Amniotic epithelial cell (primary cell): ENCODE results near the genes RPL35, GOLGA1 and PBX3.

- RRBS = no CpG with 5 or more reads among the region's 3 CpGs
These were observed 62.0 kb downstream of the DENND1A start for GRCh38 chr9:123867957-123868265.

DNA sequence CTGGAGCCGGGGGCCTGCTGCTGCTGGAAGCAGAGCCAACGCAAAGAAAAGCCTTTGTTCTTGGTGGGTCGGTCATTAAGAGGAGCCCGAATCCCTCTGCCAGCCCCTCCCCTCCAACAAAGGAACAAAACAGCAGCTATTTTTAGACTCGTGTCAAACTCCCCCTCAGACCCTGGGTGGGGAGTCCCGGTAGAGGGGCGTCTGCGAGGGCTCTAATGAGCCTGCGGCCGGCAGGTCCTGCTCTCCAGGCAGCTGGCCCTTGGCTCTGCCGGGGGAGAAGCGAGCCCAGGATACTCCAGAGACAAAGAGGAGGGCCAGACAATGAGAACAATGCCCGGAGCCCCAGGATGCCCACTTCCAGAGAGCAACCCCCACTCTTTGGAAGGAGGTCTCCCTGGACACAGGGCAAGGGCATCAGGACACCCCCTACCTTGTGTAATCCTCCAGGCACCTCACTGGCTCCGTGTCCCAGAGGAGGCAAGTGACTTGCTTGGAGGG is 114.1 kb downstream of the LHX2 start:
- RRBS = 25% methylated on average over 6 of the region's 14 CpGs

- RRBS = 95% methylated on average over 3 of the region's 25 CpGs
These were observed 58.4 kb downstream of the PSMB7 start for GRCh38 chr9:124356498-124357583.

DNA sequence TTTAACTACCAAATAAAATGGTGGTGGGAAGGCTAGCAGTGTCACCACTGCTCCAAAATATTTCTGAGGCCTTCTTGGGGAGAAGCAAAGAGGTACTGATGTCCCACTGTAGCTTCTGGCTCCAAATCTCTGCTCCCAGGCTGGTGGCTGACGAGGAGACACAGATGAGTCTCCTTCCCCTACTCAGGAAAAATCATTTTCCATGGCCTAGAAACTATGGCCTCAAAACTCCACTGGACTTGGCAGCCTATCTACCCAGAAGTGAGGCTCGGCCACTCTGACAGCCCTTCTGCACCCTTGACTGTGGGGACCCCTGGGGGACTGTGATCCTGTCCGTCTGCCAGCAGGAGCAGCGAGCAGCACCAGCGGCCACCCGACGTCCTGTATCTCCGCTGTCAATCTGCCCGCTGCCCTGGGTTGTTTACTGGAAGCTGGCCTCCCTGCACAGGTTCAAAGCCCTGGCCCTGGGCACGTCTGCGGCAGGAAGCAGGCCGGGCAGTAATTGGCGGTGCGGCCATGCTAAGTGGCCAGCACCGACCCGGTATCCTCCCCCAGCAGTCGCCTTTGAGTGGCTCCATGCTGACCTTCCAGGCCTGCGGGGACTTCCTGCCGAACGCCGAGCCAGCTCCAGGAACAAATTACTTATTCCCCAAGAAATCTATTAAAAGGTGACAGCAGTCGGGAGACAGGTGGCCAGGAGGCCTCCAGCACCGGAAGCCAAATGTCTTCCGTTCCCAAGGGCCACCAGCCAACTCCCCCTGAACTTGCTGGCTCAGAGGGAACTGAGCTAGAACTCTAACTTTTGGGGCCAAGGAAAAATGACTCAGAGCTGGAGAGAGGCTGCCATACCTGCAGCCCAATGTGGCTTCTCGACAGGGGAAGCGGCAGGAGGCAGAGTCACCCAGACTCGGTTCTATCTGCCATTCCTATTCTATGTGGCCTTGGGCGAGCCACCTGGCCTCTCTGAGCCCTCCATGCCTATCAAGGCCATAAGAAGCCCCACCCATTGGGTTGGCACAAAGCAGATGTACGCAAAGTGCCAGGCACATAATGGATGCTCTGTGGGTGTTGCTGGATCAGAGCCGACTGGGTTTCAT is 13.5 kb upstream of the PSMB7 start:
- RRBS = 87% methylated on average over 4 of the region's 30 CpGs

GRCh38 chr9:124477309-124477755 is 27.1 kb downstream of the ADGRD2 start:
- RRBS = 7% methylated on average over 5 of the region's 23 CpGs

- RRBS = no CpG with 5 or more reads among the region's 7 CpGs
These were observed 24.8 kb upstream of the NR5A1 start for GRCh38 chr9:124531886-124532433.

- RRBS = no CpG with 5 or more reads among the region's 3 CpGs
These were observed 118.6 kb downstream of the NR6A1 start for GRCh38 chr9:124652407-124653091.

GRCh38 chr9:124723212-124723724 is 47.8 kb downstream of the NR6A1 start:
- RRBS = no CpG with 5 or more reads among the region's 3 CpGs

- RRBS = 2% methylated on average over 20 of the region's 104 CpGs
These were observed at the start of gene RPL35 for GRCh38 chr9:124861063-124862241. TSS of gene RPL35 (minus strand) at chr9:124861957.

DNA sequence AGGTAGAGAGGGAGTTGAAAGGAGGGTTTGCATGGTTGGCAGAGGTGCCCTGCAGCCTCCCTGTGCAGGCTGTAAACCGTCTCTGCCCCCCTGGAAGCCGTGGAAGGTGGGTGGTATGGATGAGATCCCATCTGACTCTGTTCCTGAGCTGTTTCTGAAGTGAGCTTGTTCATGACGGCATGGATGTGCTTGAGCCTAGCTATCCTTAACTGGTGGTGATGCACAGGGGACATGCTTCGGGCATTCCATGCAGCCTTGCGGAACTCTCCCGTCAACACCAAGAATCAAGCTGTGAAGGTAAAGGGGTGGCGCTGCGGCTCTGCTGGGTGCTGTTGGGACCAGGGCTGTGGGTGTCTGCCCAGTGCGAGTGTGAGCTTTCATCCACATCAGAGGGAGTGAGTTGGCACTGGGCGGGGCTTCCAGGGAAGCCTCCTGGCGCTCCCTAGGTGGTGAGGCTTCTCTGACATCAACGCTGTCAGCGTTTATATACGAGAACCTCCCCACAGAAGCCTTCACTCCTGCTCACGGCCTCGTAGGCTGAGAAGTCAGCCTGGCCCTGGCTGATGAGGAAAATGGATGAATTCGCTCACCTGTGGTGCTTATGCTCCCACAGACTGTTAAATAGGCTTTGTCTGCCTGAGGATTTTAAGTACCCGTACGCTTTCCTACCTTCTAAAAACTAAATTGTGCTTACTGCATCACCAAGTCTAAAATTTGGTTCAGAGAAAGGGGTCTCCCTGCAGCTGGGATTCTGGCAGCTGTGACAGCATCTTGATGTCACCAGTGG is 11.7 kb downstream of the ARPC5L start:
- RRBS = no CpG with 5 or more reads among the region's 19 CpGs

DNA sequence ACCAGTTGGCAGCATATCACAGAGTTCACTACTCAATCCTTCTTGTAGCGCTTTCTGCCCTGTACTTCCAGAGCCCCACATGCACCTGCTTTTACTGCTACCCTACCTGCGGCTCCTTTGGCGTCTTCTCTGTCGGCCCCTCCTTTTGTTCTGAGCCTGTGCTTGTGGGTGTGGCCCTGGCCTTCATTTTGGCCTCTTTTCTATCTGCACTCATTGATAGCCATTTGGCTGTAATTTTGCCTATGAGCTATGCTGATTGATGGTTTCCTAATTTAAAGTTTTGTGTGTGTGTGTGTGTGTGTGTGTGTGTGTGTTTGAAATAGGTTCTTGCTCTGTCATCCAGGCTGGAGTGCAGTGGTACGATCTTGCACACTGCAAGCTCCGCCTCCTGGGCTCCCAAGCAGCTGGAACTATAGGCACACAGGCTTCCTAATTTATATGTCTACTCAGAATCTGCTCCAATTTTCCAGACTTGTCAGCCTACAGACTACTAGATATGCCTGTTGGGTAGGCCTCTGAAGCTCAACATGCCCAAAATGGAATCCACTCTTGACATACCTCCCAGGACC is 32.3 kb downstream of the ARPC5L start:
- RRBS = no CpG with 5 or more reads among the region's 6 CpGs

GRCh38 chr9:124940884-124941699 is at the start of gene GOLGA1:
TSS of gene GOLGA1 (minus strand) at chr9:124941083.
- RRBS = 3% methylated on average over 19 of the region's 72 CpGs

- RRBS = no CpG with 5 or more reads among the region's 21 CpGs
These were observed 847 bp upstream of the GOLGA1 start for GRCh38 chr9:124941700-124942159.

DNA sequence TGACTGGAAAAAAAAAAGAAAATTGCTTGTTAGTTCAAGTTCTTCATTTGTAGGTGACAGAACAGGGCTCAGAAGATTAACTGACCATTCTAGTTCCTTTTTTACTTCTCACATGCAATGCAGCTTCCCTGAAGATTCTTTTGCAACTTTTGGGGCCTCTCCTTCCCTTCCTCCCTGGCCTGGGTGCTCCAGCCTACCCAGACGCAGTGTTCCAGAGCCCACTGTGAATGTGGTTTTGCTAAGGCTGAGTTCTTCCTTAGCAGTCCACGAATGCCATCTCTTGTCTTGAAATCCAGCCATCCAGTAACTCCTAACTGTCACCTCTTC is 2.4 kb upstream of the GAPVD1 start:
- RRBS = no CpG with 5 or more reads among the region's 2 CpGs

DNA sequence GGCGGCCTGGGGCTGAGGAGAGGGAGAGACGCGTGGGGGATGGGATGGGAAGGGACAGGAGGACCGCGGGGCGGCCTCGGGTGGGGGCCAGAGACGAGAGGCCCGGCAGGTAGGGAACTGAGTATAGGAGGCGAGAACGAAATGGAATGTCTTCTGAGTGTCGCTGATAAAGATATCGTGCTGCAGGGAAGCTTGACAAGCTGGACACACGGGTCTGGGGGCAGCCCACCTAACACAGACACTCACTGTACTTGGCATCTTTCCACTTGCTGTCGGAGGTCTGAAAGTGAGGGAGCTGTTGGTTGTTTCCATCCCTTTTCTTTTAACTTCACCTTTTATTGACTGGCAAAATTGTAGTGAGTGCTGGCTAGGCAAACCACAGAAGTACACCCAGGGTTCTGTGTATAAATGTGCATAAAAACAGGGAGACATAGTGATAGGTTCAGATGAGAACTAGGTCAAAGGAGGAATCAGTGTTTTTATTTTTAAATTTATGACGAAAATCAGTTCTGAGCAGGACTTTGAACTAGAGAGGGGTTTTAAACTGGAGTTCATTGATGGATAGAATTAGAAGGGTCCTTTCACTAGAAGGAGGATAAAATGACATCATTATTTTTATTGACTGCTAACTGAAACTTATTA is 674 bp downstream of the GAPVD1 start:
- RRBS = no CpG with 5 or more reads among the region's 16 CpGs

- RRBS = no CpG with 5 or more reads among the region's 5 CpGs
These were observed 27.0 kb downstream of the GAPVD1 start for GRCh38 chr9:125288515-125289170.

DNA sequence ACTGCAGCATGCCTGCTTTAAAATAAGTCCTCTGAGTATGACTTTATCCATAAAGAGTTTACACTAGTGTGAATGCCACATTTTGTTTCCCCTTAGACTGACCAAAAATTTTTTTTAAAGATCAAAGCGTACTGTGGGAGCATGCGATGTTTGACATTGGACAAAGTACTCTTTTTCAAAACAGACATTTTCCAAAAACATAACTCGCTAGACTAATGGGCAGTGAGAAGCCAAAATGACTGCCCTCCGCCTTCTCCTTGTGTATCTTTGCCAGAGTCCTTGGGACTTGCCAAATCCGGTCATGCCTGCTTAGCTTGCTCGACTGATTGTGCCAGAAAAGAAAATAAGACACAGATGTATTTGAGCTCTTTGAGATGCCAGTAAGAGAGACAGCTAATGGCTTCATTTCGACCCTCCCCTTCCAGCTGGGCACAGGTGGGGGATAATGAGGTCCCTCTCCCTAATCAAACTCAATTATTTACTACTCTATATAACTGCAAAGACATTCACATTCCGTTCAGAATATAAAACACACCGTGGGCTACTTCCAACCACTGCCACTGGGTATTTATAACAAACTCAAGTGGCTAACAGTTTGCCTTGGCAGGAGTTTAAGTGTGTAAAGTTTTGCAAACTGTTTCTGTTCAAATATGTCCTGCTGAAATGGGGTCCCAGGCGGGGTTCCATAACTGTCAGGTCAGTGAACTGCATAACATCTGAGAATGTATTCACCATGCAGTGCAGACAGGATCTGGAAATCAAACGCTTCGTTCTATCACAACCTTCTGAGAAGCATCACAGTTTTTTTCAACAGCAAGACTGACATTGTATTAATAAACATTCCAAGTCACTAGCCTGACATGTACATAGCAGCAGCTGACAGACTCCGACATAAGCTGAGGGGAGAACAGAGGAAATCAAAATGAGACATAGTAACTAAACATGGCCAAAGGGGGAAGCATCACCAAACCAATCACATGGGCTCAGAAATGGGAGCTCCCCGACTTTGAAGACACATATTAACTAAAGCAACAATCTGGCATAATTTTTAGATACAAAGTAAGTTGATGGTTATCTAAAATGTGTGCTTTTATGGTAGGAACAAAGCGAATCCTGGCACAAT is 157.2 kb downstream of the MAPKAP1 start:
- RRBS = no CpG with 5 or more reads among the region's 15 CpGs

GRCh38 chr9:125672323-125672692 is 34.7 kb downstream of the MAPKAP1 start:
- RRBS = no CpG with 5 or more reads among the region's 5 CpGs

DNA sequence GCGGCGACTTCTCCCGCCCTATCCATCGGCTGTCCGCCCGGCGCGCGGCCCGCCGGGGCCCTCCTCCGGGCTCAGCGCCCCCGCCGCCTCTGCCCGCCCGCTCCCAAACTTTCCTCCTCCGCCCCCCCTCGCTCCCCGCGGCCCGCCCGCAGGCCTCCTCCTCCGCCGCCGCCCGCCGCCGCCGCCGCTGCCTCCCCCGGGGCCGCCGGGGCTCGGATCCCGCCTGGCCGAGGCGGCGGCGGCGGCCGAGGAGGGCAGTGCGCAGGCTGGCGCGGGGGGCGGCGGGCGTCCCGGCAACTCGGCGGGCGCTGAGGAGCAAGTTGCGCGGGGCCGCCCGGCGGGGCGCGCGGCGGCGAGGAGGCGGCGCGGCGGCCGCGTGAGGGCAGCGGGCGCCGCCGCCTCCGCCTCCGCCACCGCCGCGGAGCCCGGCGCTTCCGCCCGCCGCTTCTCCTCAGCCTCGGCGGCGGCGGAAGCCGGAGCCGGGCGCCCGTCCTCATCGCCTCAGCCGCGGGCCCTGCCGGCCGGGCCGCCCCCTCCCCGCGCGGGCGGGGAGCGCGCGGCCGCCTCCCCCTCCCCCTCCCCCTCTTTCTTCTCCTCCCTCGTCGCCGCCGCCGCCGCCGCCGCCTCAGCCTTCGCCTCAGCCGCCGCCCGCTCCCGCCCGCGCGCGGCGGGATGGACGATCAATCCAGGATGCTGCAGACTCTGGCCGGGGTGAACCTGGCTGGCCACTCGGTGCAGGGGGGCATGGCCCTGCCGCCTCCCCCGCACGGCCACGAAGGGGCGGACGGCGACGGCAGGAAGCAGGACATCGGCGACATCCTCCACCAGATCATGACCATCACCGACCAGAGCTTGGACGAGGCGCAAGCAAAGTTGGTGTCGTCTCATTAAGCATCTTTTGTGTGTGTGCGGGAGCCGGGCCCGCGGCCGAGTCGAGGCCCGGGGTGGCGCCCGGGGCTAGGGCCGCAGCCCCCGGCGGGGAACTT is at the start of gene PBX3:
TSS of gene PBX3 (plus strand) at position 592 of the 986 bp plus-strand sequence.
- RRBS = 2% methylated on average over 54 of the region's 151 CpGs

DNA sequence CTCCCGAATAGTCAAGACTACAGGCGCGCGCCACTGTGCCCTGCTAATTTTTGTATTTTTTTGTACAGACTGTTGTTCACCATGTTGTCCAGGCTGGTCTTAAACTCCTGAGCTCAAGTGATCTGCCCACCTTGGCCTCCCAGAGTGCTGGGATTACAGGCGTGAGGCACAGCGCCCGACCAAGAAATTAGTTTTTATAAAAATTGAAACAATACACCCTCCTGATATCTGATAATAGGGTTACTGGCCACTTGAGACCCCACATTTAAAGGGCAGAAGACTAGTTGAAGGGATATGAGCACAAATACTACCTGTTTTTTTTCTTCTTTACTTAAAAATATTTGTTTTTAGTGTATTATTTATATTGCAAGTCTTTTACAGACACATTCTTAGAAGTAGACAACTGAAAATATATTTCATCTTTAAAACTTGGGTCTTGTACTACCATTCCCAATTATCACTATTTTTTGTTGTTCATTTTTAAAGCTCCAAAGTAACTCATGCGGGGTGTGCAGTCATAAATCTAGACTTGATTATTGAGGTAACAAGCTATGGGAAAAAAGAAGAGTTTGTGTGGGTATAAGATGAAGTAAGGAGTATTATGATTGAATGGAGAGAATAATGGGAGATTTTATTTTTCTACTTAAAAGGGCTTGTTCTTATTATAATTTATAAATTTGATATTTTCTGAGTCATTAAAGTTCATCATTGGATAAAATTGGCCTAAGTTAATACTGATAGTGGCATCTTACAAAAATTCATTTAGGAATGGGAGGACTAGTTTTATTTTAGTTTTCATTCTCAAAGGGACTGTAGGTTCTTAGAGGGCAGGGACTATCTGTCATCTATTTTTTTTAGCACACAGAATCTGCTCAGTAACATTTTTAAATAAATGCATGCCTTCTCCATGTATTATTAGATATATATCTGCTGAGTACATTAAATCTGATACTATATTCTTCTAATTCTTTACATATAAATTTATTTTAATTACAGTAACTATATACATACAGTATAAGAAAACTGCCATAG is 18.4 kb downstream of the PBX3 start:
- RRBS = no CpG with 5 or more reads among the region's 8 CpGs